Subcutaneous adipose tissue (tissue), 3 donors: ENCODE data around the genes SCGB1D1 and STX5.

DNA sequence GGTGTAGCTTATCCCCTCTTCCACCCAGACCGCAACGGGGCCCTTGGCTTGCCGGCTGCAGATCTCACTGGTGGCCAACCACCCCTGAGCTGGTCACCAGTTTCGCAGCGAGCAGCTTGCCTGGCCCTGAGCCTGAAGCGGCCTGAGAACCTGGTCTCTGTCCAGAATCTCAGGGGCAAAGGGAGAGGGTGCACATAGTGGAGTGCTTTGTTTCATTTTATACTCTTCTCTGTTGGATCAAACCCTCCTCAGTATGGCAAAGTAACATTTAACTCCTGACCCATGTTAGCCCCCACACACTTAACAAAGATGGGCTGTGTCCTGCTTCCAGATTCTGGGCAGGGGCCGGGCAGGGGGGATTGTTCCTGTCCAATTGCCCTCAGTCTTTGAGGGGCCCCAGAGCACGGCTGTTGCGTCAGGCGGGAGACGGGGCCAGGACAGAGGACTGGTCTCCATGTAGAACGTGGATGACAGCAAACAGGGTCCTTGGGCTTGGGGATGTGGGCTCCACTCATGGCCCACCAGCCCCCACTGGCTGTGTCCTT is 14.1 kb downstream of the FADS2 start:
- PRO-cap, result no peak
- RAMPAGE, long total RNA, 3 experiments, result no peak in any of the 3 experiments

DNA sequence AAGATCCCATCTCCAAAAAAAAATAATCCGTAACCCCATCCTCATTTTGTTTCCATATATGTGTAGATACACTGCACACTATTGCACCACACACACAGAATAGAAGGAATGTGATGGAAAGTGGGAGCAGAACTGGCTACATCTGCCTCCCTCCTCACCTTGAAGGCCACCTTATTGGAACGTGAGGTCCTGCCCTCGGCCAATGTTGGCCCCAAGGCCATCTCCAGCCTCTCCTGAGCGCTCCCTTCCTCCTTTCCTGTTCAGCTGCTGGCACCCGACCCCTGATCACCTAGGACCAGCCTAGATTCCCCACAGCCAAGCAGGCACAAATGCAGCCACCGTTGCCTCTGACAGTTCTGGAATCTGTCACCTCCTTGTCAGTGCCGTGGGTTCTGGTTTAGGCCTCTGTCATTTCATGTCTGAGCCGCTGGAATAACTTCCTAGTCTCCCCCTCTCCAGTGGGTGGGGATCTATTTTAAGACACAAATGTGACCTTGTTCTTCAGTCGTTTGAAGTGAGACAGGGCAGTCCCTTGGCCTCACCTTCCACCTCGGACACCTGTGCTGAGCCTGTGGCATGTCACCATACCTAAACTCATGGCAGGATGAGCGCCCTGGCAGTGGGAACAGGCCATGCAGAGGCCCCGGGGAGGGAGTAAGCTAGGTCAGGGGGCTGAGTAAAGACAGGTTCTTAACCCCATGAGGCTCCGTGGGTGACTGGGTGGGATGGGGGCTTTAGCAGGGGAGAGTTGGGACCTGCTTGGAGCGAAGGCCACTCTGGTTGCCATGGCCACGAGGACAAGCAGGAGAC is 29.7 kb downstream of the FADS3 start:
- PRO-cap, result no peak
- RAMPAGE, long total RNA, 3 experiments, result no peak in any of the 3 experiments

- PRO-cap, result bidirectional peak, plus-strand start at chr11:61888272, minus-strand start at chr11:61888091
- RAMPAGE, long total RNA, 3 experiments, result no peak in any of the 3 experiments
Observed at GRCh38 chr11:61887961-61888362, 3.4 kb downstream of the FADS3 start.

- PRO-cap, result bidirectional peak, plus-strand start at chr11:61972974, minus-strand start at chr11:61972796
- RAMPAGE, long total RNA, 3 experiments, result no peak in any of the 3 experiments
Observed at GRCh38 chr11:61972412-61973301, 5.2 kb upstream of the FTH1 start.

DNA sequence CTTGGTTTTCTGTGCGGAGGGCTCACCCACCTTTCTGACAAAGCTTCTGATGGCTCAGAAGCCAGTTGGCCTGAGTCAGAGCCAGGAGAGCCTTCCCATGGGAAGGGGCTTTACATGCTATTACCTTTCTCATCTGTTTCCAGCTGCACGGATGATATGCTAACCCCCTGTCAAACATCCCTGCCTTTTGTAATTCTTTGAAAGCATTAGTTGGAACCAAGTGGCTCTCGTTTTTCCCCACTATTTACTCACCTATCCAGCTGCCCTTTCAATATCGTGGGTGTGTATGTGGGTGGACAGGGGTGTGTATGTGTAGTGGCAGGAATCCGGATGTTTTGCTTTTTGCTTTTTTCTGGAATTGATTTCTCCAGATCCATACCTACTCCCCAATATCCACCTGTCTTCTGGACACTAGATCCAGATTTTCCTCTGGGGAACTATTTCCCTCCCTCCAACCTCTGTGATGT is 9.9 kb upstream of the FTH1 start:
- PRO-cap, result no peak
- RAMPAGE, long total RNA, 3 experiments, result no peak in any of the 3 experiments

- PRO-cap, result no peak
- RAMPAGE, long total RNA, 3 experiments, result no peak in any of the 3 experiments
Observed at GRCh38 chr11:62061796-62062306, 62.0 kb upstream of the INCENP start.

GRCh38 chr11:62189894-62190436 is at the start of gene SCGB1D1:
Gene SCGB1D1, plus strand, starts transcription at chr11:62190216.
- PRO-cap, result no peak
- RAMPAGE, long total RNA, 3 experiments, result no peak in any of the 3 experiments

DNA sequence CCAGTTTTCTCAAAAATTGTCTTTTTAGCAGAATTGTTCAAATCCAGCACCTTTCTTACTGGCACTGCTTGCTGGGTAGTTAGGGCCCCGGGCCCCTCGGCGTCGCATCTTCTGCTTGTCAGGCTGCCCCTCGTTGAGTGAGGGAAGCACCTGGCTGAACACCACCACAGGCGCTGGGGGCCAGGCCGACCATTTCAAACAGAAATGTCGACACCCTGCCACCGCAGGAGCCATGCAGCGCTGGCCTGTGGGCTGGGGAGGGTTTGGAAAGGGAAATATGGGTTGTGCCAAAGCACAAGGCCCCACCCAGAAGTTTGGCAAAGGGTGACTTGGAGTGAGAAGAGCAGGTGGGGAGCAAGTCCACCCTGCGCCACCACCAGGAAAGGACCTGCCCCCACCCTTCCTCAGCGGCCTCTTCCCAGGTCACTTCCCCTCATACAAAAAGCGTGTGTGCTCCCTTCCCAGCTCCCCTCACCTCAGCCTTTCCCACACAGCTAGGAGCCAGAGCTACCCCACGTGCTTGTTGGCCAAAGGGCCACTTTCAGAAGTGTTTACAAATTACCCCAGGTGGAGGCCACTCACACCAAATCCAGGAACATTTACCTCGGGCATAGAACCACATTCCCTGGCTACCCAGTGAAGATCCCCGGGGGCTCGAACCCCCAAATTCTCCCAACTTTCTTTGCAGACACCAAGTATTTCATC is 20.8 kb upstream of the SCGB1A1 start:
- PRO-cap, result no peak
- RAMPAGE, long total RNA, 3 experiments, result no peak in any of the 3 experiments

DNA sequence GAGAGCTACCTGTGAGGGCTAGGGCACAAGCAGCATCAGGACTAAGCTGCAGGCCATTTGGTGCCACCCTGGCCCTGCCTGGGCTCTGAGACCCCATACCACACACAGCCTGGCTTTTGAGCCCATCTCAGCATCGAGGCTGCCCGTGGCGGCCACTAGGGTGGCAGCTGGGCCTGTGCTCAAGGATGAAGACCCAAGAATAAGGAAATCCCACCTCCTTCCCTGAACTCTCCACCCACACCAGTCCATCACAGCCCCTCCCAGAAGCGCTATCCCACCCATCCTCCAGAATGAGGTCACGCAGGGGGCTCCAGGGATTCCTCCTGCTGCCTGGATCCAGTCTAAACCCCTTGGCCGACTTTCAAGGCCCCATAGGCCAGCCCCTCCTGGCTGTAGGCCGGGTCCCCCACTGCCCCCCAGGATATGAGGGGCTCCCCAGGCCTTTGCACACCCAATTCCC is 19.0 kb upstream of the SCGB1A1 start:
- PRO-cap, result no peak
- RAMPAGE, long total RNA, 3 experiments, result no peak in any of the 3 experiments

DNA sequence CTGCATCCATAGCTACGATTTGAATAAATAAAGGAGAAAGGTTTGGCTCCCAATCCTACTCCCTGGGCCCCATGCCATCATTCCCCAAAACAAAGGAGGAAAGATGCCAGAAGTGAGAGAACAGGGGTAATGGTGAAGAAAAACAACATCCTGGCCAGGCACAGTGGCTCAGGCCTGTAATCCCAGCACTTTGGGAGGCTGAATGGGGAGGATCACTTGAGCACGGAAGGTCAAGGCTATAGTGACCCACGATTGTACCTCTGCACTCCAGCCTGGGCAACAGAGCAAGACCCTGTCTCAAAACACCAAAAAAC is 26.5 kb downstream of the SCGB1A1 start:
- PRO-cap, result no peak
- RAMPAGE, long total RNA, 3 experiments, result no peak in any of the 3 experiments

DNA sequence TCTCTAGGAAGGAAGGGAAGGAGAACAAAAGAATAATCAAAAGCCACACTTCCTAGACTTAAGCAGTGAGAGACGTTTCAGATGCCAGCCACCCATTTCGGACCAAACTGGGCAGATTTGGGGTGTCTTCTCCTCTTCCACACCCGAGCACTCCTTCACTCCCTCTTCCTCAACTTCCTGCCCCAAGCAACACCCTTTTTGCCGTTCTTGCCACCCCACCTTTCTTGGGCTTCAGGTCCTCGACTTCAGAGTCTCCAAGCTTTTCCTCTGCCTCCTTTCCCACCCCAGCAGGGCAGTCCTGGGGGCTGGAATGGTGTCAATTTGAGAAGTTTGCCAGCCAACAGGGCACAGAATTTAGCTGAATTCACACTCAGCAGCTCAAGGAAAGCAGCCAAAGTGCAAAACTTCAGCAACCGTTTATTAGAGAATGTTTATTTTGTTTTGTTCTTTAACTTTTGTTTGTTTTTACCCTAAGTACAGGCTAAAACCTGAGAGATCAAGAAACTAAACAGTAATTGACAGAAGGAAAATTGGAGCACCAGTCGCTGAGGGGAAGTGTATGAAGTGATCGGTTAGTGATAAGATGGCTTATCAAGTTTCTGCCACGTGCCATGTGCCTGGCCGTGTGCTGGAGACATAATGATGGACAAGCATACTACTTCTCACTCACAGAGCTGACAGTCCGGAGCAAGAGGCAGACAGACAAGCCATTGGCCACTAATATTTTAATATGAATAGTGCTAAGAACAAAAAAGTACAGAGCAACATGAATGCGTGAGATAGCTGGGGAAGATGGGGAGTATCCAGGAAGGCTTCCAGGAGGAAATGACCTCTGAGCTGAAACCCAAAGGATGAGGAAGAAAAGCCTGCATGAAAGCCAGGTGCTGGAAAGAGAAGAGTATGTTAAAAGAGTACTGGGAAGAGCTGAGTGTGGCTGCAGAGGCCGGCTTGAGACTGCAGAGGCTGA is 44.4 kb downstream of the AHNAK start:
- PRO-cap, result no peak
- RAMPAGE, long total RNA, 3 experiments, result no peak in any of the 3 experiments

DNA sequence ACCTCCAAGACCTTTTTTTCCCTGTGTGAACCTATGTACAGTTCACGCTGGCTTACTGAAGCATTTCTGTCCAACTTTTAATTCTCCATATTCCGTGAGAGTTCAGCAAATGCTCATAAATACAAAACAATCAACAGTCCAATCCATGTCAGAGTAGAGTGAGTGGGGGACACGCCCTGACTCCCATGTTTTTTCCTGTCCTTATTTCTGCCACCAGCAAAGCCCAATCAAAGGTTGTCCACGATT is 43.7 kb downstream of the AHNAK start:
- PRO-cap, result unidirectional peak, minus-strand start at position 160 of the sequence
- RAMPAGE, long total RNA, 3 experiments, result no peak in any of the 3 experiments

- PRO-cap, result no peak
- RAMPAGE, long total RNA, 3 experiments, result no peak in any of the 3 experiments
Observed at GRCh38 chr11:62529377-62530097, 17.1 kb downstream of the AHNAK start.

GRCh38 chr11:62558894-62559800 is 12.5 kb upstream of the AHNAK start:
- PRO-cap, result no peak
- RAMPAGE, long total RNA, 3 experiments, result no peak in any of the 3 experiments

- PRO-cap, result no peak
- RAMPAGE, long total RNA, 3 experiments, result no peak in any of the 3 experiments
Observed at GRCh38 chr11:62600537-62600890, 1.2 kb downstream of the MTA2 start.

DNA sequence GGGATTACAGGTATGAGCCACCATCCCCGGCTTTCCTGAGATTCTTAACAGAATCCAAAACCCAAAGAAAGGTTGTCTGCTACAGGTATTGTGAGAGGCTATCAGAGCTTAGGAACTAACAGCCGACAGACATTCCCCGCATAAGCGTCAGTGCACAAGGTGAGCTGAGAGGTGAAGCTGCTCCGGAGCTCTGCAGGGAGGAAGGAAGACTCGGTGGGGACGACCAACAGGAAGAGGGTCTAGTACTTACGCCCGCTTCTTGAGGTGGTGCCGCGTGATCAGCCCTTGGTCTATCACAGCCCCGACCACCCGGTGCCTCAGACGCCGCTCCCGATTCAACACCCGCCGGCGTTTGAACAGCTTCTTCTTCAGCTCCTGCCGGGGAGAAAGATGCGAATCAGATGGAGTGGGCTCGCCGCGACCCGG is 398 bp downstream of the C11orf98 start:
- PRO-cap, result no peak
- RAMPAGE, long total RNA, 3 experiments, result no peak in any of the 3 experiments

- PRO-cap, result bidirectional peak, plus-strand start at chr11:62706403, minus-strand start at chr11:62706256
- RAMPAGE, long total RNA, 3 experiments, result start-site peak on the minus strand in 3 of 3 experiments, at chr11:62706251-62706294 at its widest, 82 to 240 reads per replicate
Observed at GRCh38 chr11:62705897-62707028, 961 bp downstream of the BSCL2 start.

DNA sequence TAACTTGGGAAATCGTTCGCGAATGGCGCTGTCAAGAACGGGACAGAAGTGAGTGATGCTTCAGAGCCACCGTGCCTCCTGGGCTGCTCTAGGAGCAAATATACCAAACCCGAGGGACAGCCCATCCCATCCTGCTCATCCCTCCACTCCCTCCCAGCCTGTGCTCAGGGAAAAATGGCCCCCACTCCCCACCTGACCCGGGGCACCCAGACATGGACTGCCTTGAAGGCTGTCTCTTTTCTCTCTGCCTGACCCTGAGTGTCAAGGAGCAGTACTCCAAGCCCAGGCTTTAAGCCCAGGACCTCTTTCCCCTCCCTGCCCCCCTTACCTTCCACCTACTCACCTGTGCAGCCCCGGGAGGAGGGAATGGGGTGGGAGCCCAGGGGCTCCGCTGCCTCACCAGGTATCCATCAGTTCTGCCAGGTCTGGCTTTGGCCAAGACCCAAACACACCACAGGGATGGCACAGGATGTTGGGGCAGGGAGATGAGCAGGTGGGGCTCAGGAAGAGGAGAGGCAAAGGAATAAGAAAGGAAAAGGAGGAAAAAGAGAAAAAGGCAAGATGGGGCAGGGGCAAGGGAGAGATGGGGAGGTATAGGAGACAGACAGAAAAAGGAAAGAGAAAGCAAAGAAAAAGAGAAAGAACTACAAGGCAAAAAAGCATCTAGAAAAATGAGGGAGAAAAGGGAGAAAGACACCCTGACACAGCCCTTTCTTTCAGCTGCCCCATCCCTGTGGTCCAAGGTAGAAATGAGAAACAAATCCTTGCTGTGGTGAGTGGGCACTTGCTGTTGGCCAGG is 6.5 kb downstream of the NXF1 start:
- PRO-cap, result no peak
- RAMPAGE, long total RNA, 3 experiments, result no peak in any of the 3 experiments

GRCh38 chr11:62824994-62825547 is 6.8 kb downstream of the STX5 start:
- PRO-cap, result no peak
- RAMPAGE, long total RNA, 3 experiments, result no peak in any of the 3 experiments

GRCh38 chr11:62831939-62832604 is at the start of gene STX5:
Gene STX5, minus strand, starts transcription at chr11:62832051.
- PRO-cap, result bidirectional peak, plus-strand start at chr11:62832244, minus-strand start at chr11:62832051
- RAMPAGE, long total RNA, 3 experiments, result start-site peak on the minus strand in 3 of 3 experiments, at chr11:62832012-62832097 at its widest, 93 to 157 reads per replicate